ENCODE measurements around the genes LIPH, ETV5 and FETUB.

GRCh38 chr3:185216146-185216907, 37.5 kb downstream of the EHHADH start:
- PRO-cap, result no peak

- PRO-cap, result no peak
Measured at GRCh38 chr3:185317862-185318498, 45.0 kb upstream of the MAP3K13 start.

DNA sequence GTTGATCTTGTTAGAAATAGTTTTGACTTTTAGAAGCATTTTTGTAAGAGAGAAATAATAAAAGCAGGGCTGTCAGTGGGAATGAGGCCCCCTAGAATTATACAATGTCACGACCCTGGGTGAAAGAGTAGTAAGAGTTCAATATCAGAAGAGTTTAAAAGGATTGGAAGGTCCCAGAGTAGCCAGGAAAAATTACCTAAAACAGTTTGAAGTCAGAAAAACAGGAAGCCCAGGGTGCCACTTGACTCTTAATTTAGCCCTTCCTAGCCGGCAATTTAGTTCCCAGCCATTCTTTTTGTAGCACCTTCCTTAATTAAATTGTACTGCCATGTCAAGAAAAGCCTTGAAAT, 43.0 kb downstream of the MAP3K13 start:
- PRO-cap, result no peak

GRCh38 chr3:185496492-185497468, 2.1 kb downstream of the TMEM41A start:
- PRO-cap, result no peak

GRCh38 chr3:185552389-185552953, at the start of gene LIPH:
LIPH (minus strand) TSS chr3:185552588.
- PRO-cap, result no peak

DNA sequence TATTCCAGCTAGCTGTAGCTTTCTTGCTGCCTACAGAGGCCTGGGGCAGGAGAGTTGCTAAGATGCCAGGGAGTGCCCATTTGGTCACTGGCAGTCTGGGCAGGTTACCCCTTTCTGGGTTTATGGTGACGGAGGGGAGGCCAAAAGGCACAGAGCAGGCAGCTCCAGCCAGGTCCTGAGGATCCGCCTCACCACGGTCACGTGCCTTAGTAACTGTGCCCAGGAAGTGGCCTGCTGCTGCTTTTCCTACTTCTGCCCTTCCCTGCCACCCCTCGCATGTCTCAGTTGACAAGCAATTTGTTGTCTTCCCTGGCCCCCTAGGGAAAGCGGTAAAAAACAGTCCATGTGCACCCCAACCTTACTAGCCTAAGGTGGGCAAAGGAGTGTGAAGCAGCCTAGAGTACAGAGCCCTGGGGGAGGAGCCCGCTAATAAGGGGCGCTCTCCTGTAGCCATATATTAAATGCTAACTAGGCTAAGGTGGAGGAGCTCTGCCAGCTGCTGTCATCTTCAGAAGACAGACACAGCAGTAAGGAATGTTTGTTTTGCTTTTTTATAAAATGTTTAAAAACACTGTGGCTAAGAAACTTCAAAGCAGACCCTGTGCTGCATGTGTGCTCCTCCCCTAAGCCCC, 9.1 kb upstream of the LIPH start:
- PRO-cap, result no peak

DNA sequence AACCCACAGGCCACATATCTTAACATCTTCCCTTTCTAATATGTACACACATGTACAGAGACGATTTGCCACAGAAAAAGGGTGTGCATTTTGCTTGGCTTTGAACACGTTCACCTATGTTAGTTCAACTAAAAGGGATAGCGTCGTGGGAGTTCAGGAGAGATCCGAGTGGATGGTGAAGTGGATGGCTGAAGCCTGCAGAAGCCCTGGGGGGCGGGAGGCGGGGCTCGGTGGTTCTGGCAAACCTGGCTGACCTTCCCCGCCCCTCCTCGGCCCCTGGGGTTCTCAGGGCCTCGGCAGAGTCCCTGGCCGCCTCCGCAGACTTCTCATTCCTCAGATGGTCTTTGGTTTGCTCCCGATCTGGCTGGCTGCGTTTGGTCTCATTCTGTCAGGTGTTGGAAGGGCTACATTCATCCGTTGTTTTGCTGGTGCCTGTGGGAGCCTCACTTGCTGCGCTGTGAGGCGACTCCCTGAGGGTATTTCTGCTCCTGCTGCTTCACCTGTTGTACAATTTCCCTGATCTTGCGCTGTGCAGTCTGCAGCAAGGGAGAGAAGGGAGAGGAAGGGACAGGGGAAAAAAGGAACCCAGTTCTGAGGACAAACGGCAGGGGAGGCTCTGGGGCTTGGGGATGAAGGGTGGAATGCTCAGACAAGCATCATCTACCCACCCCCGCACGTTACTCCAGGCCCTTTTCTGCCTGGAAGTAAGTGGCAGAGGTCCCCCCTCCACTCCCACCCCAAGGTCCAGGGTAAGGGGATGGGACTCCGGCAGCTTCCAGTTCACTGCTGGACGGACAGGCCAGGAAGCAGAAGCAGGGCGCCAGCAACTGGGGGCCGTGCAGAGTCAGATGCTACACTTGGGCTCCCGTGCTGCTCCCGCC, 59.2 kb downstream of the SENP2 start:
- PRO-cap, result no peak

GRCh38 chr3:185709059-185709816, 115.6 kb downstream of the IGF2BP2 start:
- PRO-cap, result no peak

DNA sequence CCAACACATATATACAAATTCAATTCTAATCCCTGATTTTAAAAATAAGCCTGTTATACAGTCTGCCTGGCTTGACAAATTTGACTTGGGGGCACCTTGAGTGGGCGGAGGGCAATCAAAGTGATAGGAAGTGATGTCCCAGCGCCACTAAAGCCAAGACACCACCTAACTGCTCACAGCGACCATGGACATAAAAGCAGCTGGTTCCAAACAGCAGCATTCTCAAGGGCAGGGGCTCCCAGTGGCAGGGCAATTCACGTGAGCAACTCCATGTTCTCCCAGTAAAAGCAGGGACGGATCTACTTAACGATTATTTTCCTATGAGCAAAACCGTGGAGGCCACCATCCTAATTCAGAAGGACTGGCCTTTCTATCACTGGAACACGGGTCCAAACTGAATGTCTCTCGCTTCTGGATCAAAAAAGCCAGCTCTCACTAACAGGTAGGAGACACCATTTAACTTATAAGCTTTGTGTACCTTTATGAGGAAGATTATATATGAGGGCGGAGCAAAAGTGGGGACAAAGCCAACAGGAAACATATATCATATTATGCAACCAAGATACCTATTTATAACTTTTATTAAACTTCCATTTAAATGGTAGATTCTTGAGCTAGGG, 78.6 kb downstream of the IGF2BP2 start:
- PRO-cap, result no peak

- PRO-cap, result no peak
Measured at GRCh38 chr3:185929183-185930585, 8.1 kb downstream of the TRA2B start.

DNA sequence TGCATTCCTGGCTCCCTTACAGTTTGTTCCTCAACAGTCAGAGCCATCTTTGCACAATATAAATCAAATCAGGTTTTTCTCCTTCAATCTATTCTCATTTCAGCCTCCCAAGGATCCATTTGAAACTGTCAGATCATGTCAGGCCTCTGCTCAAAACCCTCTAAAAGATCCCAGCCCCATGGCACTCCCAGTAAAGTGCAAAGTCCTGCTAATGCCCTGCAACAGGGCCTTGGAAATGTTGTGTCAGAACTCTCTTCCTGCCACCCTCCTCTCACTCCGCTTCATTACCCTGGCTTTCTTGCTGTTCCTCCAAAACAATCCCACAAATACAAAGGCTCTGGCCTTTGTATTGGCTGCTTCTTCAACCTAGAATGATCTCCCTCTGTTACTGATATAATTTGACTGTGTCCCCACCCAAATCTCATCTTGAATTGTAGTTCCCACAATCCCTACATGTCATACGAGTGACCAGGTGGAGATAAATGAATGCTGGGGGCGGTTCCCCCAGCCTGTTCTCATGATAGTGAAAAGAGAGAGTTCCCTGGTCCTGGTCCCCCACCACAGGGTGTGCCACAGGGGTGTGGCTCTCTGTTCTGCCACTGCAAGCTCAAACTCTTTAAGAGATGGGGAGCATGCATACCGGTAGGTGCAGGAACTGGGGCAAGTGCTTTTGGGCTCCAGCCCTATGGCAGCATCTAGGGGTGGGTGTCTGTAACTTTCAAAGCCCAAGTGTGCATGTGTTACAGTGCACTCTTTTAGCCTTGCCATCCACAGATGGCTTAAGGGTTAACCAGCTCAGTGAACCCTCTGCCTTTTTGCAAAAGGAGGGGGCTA, 22.9 kb upstream of the TRA2B start:
- PRO-cap, result no peak

GRCh38 chr3:186046784-186047646, 61.9 kb downstream of the ETV5 start:
- PRO-cap, result no peak

DNA sequence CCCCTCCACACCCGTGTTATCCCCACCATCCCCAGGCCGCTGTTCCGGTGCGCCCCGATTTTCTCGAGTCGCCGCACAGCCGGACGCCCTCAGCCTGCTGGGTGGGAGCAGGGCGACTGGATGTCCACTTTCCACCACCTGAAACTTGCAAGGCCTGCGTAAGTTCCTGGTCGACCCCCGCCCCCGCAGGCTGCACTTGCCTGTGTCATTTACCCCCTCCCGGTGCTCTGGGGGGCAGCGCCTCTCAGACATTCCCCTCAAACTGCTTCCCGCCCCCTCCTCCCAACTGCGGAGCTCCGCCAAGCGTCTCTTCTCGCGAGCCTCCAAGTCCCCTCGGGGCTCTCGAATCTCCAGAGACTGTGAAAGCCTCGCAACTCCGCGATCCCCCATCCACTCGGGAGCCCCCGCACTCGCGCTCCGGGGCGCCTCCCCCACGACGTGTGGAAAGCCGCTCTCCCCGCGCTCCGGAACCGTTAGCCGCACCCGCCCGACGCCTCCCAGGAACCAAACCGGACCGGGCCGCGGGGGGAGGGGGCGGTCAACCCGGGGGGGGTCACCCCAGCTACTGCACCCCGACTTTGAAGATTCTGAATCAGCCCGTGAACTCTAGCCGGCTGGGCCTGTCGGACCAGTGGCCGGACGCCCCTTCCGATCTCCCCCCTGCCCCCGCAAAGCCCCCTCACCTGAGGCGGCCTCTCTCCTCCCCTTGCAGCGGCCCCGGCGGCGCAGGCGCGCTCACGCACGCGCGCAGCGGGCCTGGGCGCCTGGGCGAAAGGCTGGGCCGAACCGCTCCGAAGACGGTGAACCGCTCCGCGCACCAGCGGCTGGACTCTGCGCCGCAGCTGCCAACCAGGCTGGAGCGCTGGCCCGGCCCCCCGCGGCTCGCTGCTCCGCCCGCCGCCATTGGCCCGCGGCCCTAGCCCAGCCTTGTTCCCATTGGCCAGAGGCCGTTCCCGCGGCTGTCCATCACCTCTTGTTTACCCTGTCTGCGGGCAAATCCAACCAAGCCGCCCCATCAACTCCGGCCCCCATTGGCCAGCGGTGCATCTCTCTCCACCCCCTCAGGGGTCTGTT, at the start of gene ETV5:
TSS of gene ETV5 (minus strand) at position 833 of the 1,074 bp plus-strand sequence.
- PRO-cap, result unidirectional peak, minus-strand start at position 737 of the sequence; bidirectional peak, plus-strand start outside the sequence, minus-strand start at position 833 of the sequence

- PRO-cap, result no peak
Measured at GRCh38 chr3:186225807-186226006, 116.8 kb upstream of the ETV5 start.

DNA sequence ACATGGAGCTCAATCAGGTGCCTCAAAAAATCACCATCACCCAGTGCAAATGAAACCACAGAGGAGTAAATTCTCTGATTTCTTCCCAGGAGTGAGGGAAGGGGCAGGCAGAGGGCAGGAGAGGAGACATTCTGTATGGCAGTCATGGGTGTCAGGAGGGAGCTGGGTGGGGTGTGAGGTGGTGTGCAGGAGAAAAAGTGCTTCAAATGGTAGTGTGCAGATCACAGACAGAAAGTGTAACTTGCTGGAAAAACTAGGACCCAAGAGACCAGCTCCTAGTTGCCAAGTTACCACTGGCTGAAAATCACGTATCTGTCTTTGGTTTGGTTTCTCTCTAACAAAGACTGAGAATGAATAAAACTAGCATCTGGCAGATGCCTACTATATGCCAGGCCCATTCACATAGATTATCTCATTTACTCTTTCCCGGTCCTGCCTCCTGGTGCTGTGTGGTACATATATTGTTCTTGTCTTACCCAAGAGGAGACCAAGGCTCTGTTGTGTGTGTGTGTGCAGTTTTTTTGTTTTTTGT, 599 bp downstream of the AHSG start:
- PRO-cap, result no peak

DNA sequence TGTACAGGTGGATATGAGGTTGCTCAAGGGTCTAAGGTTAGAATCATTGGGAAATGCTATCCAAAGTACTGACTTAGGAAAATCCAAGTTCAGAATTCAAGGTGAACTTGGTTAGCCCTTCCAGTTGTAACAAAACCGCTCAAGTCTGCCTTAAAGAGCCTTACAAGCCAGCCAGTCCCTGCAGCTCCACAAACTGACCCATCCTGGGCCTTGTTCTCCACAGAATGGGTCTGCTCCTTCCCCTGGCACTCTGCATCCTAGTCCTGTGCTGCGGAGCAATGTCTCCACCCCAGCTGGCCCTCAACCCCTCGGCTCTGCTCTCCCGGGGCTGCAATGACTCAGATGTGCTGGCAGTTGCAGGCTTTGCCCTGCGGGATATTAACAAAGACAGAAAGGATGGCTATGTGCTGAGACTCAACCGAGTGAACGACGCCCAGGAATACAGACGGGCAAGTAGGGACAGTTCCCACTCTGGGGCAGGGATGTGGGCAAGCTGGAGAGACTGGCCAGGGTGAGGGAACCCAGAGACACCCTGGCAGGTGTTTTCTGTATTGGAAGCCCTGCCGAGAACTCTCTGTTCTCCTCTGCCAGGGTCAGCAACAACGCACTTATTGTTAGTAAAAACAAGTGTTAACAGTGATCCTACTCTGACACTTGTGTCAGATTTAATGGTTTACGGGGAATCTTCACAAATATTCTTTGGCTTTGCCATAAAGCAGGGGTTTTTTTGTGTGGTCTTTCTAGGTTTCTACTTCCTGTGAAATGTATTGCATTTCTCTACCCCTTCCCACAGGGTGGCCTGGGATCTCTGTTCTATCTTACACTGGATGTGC, at the start of gene FETUB:
TSS of gene FETUB (plus strand) at position 163 of the 833 bp plus-strand sequence.
- PRO-cap, result no peak

- PRO-cap, result no peak
Measured at GRCh38 chr3:186745971-186746385, 28.8 kb downstream of the KNG1 start.

- PRO-cap, result no peak
Measured at GRCh38 chr3:186752828-186753325, 30.5 kb upstream of the EIF4A2 start.

DNA sequence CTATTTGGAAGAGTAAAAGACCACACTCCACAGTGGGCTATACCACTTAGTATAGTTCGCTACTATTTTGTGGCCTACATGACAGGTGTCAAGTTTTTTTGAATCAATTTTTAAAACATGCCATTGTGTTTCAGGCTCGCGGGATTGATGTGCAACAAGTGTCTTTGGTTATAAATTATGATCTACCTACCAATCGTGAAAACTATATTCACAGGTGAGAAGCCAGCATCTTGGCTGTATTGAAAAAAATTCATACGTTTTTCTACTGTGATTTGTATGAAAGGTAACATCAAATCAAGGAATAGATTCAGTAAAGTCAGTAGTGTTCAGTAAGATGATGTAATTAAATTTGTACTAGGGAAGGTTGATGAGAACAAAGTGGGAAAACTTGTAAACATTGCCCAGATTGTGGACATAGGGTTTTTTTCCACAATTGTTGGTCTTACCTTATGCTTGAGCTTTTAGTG, 4.3 kb downstream of the EIF4A2 start:
- PRO-cap, result no peak

- PRO-cap, result unidirectional peak, plus-strand start at chr3:186790711
Measured at GRCh38 chr3:186789869-186790807, 6.8 kb downstream of the EIF4A2 start.

Measured in left cardiac atrium (tissue), 1 donor.